UCH-1 (cell line): Measurements from ENCODE around the genes PBX1, FAM78B and GPA33.

DNA sequence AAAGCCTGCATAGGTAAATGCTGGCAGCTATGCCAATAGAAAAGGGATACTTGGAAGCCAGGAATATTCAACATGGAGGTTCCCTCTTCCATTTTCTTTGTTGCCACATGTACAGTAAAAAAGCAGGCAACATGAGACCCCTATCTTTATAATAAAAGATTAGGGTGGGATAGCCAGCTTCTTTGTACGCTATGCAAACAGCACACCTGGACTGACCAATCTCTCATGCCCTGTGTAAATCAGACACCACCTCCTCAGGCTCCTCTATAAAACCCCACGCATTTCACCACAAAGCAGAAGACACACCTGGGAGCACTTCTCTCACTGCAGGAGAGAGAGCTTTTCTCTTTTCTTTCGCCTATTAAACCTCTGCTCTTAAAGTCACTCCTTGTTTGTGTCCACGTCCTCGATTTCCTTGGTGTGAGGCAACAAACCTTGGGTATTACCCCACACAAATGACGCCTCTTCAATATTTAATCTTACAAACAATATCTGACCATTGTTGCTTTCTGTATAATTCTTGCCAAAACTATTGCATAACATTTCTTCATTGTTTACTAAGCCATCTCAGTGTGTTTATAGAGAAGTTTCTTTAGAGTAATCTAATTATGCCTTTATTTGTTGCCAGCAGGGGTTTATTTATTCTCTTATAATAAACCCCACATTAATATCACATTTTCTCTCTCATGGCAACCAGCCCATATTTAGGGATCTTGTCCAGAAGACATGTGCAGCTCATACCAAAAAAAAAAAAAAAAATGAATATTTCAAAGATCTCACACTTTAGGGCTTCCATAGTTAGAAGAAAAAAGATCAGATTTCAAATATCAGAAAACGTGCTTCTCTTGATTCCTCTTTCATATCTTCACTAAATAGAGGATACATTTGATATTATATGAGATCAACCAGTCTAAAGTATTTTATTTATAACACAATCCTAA is 31.6 kb upstream of the NUF2 start:
- RRBS: no CpG with 5 or more reads among the region's 7 CpGs

DNA sequence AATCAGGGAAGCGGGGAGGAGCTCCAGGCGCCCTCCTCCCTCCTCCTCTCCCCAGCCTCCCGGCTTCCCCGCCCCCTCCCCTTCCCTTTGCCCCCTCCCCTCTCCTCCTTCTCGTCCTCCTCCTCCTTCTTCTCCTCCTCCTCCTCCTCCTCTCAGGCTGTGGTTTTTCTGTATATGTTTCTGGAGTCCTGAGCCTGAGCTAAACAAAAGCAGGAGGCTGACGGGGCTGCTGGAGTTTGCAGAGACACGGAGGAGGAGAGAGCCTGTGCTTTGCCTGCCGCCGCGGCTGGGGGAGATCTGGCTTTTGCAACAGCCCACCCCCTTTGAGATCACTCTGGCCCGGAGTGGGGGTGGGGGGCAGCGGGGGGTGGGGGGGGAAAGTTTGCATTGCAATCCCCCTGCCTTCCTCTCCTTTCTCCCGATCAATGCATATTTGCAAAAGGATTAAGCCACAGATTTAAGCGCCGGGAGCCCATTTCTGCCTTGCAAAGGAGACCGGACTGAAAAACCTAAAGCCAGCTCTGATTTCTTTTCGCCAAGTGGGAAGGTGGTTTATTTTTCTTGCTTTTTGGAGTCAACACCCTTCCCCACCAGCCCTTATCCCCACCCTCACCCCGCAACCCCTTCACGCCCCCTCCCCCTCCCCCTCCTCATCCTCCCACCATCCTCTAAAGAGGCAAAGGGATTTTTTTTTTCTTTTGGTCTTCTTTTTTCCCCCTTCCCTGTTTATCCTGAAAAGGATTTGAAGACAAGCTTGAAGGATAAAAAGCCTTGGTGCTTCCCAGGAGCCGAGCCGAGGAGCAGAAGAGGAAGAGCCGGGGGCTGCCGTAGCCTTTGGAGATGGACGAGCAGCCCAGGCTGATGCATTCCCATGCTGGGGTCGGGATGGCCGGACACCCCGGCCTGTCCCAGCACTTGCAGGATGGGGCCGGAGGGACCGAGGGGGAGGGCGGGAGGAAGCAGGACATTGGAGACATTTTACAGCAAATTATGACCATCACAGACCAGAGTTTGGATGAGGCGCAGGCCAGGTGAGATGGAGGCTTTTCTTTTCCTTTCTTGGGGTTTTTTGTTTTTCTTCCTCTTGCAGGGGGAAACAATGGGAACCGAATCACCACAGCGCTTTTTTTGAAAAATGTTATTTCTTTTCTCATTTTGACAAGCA is at the start of gene PBX1:
Gene PBX1, plus strand, starts transcription at position 202 of the 1,165 bp plus-strand sequence.
- RRBS: 3% methylated on average over 8 of the region's 33 CpGs

DNA sequence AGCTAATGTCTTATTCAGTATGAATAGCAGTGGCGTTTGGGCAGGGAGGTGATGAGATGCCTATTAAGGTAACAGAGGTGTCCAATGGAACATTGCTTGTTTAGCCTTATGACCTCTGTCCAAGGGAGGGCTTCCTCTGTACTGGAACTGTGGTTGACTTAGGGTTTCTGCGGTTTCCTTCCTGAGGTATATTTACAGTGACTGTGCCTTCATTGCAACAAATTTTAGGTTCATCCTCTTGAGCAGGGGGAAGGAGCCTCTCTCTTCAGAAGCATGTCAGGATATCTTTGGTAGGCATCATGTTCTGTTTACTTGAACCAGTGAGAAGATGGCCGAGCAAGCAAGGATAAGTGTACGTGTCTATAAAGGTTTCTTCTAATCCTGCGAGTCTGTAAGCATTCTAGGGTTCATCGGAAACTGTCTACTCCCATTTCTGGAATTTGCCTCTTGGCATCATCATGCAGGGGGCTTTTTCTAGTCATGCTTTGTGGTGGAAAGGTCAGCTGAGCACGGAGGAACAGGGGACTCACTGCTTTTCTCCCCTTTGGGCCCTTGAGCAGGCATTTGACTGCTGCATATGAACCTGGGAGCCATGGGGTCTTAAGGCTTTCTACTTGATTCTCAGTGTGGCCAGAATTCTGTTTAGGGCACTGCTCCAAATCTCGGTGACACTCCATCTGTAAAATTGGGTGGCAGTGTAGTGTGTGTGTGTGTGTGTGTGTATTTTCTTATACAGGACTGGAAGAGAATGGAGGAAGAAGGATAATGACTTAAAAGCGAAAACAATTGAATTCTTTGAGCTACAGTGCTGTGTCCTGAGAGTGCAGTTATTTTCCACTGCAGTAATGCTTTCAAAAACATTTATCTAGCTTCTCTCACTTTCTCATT is 162.0 kb downstream of the PBX1 start:
- RRBS: no CpG with 5 or more reads among the region's 9 CpGs

- RRBS: no CpG with 5 or more reads among the region's 5 CpGs
Observed at GRCh38 chr1:164736305-164736964, 177.5 kb downstream of the PBX1 start.

DNA sequence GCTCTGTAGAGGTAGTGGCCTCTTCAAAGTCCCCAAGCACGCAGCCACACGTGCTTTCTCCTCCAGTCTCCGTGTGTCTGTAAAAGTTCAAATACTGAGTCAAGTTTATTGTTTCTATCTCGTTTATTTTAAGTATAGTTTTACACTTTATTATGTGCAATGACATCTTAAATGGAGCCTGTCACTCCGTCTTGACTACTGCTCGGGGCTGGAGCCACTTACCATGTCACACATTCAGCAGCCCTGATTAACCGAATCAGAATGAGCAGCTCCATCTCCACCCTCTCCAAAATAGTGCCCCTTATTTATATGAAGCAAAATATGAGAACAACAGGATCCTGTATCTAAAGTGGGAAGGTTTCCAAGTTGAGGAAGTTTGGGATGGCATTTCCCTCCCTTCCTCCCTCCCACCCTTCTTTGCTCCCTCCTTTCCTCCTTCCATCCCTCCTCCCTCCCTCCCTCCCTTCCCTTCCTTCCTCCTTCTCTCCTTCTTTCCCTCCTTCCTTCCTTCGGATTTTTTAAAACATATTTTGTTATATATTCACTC is 201.1 kb downstream of the PBX1 start:
- RRBS: no CpG with 5 or more reads among the region's 8 CpGs

DNA sequence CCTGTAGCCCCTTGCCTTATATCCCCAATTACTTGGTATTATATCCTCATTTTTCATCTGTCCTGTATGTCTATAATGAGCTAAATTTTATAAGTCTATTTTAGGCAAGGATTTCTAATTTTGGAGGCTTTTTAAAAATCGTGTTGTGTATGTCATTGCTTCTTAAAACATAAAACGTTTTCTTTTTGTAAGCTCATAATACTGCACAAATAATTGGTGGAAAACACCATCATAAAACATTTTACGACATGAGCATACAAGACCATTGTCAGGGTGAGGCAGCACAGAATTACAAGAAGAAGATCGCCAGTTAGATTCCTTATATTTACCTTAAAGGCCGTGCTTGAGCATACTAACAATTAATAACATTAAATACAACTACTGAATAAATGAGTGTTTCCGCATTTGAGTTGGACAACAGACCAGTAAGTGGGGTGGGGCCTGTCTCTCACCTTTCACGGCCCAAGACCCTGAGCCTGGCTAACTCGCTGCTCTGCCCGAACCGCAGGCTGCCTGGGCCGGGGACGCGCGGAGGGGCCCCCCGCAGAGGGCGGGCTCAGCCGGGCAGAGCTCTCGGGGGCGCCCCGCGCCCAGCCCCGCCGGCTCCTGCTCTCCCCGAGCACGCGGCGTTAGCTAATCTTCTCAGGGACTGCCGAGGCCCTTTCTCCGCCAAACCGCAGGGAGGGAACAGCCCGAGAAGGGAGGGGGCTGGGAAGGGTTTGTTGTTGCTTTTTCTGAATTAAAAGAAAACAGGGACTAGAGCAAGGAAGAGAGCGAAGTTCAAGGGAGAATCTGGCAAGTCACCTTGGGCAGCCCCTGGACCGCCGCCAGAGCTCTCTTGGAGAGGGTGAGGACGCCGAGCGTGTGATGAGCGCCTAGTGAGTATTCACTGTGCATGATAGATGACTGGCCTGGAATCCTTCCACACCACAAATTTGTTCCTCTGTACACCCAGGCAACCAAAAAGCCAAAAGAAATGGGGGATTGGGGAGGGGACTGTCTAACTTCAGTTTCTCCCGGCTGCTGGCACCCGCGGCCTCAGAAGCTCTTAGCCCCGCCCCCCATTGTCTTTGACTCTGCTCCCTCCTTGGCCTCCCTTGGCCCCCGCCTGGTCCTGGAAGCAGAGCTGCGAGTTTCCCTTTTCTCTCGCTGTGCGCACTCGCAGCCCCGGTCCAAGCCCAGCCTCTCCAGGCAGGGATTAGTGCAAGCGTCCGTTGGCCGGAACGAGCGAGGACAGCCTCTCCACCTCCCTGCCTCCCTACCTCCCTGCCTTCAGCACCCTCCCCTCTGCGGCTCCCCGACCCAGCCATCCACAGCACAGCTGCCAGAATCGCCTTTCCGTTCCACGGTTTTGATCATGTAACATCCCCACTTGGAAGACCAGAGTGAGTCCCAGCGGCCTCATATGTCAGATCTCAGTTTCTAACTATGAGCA is 19.6 kb upstream of the LMX1A start:
- RRBS: 88% methylated on average over 17 of the region's 59 CpGs

DNA sequence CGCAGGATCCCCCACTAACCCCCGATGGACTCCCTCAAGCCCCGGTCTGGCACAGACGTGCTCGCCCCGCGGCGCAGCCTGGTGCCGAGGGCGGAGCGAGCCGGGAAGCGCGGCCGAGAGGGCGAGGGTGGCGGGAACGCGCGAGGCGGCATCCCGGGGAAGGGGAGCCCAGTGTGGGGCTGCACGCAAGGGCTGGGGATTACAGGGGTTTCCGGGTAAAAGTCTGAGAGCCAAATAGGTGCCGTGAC is 801 bp downstream of the UCK2 start:
- RRBS: 3% methylated on average over 22 of the region's 25 CpGs

DNA sequence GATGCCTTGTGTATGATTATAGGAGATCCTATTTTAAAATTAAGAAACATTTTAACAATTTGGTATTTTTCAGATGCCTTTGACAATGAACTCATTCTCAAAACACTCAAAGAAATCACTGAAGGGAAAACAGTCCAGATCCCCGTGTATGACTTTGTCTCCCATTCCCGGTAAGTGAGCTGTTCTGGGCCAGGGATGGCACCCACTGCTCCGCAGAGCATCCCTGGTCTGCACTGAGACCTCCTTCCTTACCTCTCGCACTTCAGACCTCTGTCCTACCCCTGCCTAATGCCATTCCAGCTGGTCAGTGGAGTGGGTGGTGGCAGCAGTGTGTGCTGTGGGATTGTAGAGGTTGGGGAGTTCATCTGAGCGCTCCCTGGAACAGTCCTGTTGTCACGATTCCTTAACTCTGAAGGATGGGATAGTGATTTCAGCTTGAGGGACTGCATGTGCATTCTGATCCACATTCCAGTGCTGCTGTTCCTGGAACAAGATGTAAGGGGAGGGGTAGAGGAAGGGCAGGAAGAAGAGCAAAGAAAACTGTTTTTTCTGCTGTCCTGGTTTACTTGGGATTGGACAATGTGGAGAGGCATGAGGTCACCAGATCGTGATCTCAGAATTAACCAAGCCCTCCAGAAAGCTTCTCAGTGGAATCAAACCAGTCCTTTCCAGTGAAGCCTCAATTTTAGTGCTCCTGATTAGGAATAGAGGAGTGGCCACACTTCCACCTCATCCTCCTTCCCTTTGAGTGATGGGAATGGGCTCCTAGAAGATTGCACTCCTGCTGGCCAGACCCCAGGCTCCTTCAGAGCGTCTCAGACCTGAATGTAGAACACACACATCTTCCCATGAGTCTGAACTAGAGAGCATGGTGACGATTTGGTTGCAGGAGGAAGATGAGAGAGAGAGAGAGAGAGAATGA is 64.0 kb downstream of the UCK2 start:
- RRBS: no CpG with 5 or more reads among the region's 9 CpGs

DNA sequence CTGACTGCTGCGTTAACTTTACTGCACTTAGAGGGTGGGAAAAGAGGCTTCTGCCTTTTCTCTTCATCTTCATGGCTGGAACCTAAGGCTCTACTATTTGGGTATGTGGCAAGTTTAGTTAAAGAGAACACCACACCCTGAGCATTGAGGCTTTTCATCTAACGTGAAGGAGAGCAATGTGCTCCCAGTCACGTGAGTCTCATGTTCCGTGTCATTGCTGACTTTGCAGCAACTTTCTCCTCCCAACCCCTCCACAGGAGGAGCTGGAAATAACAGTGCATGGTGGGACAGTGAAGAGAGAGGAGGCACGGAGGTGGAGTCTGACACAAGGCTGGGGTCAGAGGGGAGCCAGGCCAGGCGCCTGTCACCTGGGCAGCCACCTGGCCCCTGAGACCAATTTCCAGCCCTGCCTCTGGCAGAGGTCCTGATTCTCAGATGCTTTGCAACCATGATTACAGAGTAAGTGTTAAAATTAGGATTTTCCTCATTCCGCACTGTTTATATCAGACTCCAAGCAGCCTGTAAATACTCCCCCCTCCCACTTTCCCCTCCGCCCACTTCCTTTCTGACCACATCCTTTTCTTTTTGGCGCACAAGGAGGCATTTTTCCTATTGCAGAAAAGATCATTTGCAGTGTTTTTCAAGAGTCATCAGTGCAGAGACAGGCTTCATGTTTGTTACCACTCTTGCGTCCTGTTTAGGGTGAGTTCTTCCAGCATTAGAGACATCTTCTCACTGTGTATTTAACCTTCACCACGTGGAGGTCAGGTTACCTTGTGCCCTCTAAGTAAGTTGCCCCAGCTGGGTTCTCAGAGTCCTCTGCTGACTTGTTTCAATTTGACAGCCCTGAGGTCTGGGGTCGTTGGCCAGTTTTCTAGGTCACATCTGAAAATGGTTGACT is 86.0 kb downstream of the FAM78B start:
- RRBS: no CpG with 5 or more reads among the region's 12 CpGs

DNA sequence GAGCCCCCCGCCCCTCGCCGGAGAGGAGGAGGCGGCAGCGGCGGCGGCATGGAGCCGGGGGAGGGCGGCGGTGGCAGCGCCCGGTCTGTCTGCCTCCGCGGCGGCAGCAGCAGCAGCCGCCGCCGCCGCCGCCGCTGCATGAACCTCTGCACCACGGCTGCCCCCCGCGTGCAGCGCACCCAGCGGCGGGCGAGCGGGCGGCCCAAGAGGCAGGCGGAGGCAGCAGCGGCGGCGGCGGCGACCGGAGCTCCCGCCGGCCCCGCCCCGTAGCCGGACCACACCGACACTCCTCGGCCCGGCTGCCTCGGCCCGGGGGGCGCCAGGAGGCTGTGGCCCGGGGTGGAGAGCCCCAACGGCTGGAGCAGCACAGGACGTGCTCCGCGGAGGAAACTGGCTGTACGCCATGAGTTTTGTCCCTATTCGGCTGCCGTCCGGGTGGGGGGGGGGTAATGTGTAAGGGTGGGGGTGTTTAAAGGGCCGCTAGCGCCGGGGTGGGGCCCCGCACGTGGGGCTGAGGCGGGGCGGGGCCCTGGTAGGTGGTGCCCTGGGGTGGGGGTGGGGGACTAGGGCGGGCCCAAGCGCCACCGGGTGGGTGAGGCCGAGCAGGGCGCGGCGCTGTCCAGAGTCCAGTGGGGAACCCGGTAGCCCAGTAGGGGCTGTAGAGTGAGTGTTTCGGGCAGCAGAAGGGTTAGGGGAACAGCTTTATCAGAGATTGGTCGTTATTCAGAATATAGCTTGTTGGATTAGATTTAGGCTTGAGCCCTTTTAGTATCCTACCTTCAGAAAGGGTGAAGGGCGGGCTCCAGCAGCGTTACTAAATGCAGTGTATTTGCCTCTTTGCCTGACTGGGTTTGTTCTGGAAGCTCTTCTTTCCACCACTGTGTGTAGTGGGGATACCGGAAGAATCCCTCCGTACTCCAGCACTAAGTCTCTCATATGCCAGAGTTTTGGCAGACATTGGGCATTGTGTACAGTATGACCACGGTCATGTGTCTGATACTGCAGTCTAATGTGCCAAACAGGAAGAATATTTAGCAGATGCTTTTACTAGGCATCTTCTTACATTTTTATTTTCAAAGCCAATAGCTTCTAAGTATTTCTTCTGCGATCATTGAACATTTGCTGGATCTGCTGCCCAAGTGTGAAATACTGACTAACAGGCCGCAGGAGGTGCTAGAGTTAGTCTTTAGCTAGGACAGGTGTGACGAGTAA is at the start of gene FAM78B:
Gene FAM78B, minus strand, starts transcription at position 405 of the 1,212 bp plus-strand sequence.
- RRBS: 4% methylated on average over 26 of the region's 82 CpGs

DNA sequence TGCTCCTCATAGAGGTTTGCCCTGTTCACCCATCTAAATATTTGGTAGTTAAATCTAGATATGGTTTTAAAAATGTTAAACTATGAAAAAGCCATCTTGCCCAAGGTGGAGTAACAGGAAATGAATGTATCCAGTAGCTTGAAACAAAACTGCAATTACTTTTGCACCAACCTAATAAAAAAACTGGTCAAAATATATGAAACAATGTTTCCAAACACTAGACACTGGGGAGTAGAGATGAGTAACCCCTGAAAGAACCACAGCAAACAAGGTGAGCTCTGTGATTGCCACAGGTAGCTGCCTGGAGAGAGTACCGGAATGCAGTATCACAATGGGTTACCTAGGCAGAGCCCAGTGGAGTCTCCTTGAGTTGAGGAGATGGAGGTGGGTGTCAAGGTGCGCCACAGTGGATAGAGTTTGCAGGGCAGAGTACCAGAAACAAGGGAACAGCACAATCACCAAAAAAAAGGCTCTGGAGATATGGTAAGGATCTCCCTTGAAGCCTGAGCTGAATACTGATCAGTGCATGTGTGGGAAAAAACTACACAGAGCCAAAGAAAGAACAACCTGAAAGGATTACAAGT is 4.1 kb upstream of the MAEL start:
- RRBS: no CpG with 5 or more reads among the region's 2 CpGs

GRCh38 chr1:167090230-167091176 is at the start of gene GPA33:
Gene GPA33 (minus strand): TSS chr1:167090377.
- RRBS: no CpG with 5 or more reads among the region's 2 CpGs

- RRBS: no CpG with 5 or more reads among the region's 5 CpGs
Observed at GRCh38 chr1:167223526-167224172, 3.0 kb downstream of the POU2F1 start.

DNA sequence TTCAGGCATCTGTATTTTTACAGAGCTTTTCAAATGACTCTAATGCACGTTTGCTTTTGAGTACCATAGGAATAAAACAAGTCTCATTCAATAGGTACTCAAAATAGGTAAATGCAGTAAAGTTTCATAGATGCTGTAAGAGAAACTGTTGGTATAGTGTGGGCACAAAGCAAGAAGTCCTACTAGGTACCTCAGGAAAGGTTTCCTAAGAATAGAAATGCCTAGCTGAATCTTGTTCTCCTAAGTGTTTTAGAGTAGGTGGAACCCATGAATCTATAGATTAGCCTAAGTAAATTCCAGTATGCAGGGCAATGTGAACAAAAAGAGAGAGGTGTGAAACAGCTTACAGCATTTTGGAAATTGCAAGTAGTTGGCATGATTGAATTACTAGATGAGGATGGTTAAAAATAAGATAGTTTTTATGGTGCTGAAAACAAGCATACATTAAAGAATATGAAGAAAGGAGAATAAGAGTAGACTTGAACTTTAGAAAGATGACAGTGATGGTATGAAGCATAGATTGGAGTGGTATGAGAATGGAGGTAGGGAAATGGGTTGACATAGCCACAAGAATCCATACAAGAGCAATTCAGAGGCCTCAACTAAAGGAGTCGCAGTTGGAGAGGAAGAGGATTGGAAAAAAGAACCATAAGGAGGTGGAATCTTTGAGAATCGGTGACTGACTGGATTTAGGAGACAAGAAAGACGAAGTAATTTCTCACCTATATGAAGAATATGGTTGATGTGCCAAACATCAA is 34.6 kb downstream of the POU2F1 start:
- RRBS: no CpG with 5 or more reads among the region's 4 CpGs

GRCh38 chr1:167421734-167422113 is 96.6 kb downstream of the CD247 start:
- RRBS: no CpG with 5 or more reads among the region's 2 CpGs

DNA sequence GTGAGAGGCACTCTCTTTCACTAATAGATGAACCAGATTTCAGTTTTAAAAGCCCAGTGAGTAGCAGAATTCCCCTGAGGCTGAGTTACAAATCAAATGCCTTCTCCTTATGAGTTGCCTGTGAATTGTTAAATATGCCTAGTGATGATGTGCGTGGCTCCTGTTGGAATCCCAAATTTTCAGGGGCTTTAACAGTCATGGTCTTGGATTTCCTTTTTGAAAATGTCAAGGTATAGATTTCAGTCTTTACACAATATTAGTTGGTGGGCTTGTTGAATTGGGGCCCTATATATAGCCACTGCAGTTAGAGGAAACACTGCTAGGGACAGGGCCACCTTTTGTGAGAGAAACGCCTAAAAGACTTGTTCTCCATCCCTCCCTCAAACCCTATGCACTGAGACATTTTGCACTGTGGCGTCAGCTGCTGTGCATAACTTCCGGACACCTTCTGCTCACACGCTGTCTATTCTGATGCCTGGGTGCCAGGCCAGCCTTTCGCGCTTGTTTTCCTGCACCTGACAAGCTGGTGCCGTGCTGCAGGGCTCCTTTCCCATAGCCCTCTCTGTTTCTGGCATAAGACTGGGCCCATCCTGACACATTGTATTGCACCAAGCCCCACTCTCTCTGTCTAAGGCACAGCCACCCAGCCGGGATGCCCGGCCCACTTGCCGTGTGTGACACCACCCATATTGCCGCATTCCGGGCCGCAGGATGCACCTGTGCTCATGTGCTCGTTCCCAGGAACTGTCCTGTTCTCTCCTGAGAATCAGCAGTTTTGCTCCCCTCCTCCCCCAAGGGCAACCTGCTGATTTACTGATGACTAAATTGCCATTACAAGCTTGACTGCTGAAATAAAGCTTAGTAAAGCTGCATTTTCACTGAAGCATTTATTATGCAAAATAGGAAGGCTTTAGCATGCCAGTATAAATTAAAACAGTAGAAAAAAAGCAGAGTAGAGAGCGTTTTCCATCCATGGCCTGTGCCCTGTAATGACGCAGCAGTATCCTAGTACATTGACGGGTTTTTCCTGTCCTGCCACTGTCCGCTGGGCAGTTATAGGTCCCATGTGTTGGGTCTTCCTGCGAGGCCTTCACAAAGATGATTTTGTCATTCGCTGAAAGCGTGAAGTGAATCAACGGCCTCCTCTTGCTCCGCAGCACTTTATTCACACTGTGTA is 88.2 kb downstream of the CD247 start:
- RRBS: 37% methylated on average over 3 of the region's 24 CpGs

- RRBS: no CpG with 5 or more reads among the region's 4 CpGs
Observed at GRCh38 chr1:167434117-167434496, 84.2 kb downstream of the CD247 start.

GRCh38 chr1:167488945-167489295 is 29.4 kb downstream of the CD247 start:
- RRBS: no CpG with 5 or more reads among the region's 8 CpGs

DNA sequence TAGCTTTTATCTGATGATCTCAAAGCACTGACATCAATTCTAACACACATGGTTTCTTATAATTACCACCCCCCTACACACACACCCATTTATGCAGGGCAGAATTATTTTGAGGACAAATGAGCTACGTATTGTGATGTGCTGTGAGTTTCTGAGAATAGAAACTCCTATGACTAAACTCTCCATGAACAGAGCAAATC is 17.9 kb downstream of the CD247 start:
- RRBS: no CpG with 5 or more reads among the region's 1 CpG